Heart (tissue), 3 donors: ENCODE data around the genes KRTAP2-3, KRTAP2-4, KRTAP4-6, KRTAP4-5, KRTAP4-3, KRTAP9-1, KRTAP9-8, KRT32 and NKIRAS2.

GRCh38 chr17:41059908-41060181, at the start of gene KRTAP2-3:
Gene KRTAP2-3 (minus strand): TSS chr17:41060114.
- RAMPAGE, long total RNA, 2 experiments: no peak in any of the 2 experiments

- RAMPAGE, long total RNA, 2 experiments: no peak in any of the 2 experiments
Observed at GRCh38 chr17:41065642-41066200, at the start of gene KRTAP2-4. Gene KRTAP2-4 (minus strand): TSS chr17:41065879.

DNA sequence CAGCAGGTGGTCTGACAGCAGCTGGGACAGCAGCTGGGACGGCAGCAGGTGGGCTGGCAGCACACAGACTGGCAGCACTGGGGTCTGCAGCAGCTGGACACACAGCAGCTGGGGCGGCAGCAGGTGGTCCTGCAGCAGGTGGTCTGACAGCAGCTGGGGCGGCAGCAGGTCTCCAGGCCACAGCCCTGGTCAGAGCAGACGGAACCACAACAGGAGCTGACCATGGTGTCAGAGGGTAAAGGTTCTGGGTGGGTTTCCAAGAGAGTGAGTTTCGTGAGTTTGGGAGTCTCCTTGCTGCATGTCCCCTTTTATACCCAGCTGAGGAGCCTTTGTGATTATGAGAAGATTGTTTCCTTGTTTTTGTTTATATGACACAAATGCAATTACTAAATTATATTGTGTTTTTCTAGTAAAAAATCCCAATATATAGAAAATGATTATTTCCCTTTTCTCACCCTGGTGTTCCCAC, at the start of gene KRTAP4-6:
KRTAP4-6 (minus strand) TSS at position 281 of the 469 bp plus-strand sequence.
- RAMPAGE, long total RNA, 2 experiments: no peak in any of the 2 experiments

- RAMPAGE, long total RNA, 2 experiments: no peak in any of the 2 experiments
Observed at GRCh38 chr17:41149700-41149961, at the start of gene KRTAP4-5. Gene KRTAP4-5 (minus strand): TSS chr17:41149825.

DNA sequence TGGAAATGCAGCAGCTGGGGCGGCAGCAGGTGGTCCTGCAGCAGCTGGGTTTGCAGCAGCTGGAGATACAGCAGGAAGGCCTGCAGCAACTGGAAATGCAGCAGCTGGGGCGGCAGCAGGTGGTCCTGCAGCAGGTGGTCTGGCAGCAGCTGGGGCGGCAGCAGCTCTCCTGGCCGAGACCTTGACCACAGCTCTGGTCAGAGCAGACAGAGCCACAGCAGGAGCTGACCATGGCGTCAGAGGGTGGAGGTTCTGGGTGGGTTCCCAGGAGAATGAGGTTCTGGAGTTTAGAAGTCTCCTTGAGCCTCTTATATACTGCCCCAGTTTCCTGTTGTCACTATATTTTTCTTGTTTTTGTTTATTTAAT, at the start of gene KRTAP4-3:
KRTAP4-3 (minus strand) TSS at position 281 of the 367 bp plus-strand sequence.
- RAMPAGE, long total RNA, 2 experiments: no peak in any of the 2 experiments

DNA sequence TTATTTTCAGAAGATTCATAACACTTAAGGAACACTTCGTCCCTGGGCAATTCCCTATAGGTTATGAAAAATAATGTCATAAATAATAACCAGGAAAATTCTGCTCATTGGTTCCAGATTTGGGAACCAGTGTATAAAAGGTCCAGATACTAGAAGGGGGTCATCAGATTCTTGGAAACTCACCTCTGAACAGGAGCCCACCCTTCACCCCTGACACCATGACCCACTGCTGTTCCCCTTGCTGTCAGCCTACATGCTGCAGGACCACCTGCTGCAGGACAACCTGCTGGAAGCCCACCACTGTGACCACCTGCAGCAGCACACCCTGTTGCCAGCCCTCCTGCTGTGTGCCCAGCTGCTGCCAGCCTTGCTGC, at the start of gene KRTAP9-1:
KRTAP9-1 (plus strand) TSS at position 219 of the 374 bp plus-strand sequence.
- RAMPAGE, long total RNA, 2 experiments: no peak in any of the 2 experiments

DNA sequence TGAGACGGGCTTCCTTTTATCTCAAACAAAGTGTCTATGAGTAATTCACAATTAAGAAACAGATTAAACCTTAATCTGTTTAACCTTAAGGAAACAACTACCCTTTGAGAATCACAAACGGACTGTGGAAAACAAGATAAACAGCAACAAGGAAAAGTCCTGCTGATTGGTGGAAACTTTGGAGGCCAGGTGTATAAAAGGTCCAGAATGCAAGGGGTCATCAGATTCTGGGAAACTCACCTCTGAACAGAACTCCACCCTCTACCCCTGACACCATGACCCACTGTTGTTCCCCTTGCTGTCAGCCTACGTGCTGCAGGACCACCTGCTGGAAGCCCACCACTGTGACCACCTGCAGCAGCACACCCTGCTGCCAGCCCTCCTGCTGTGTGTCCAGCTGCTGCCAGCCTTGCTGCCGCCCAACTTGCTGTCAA, at the start of gene KRTAP9-8:
KRTAP9-8 (plus strand) TSS at position 223 of the 434 bp plus-strand sequence.
- RAMPAGE, long total RNA, 2 experiments: no peak in any of the 2 experiments

GRCh38 chr17:41394786-41395387, 2.5 kb downstream of the KRT31 start:
- RAMPAGE, long total RNA, 2 experiments: no peak in any of the 2 experiments

DNA sequence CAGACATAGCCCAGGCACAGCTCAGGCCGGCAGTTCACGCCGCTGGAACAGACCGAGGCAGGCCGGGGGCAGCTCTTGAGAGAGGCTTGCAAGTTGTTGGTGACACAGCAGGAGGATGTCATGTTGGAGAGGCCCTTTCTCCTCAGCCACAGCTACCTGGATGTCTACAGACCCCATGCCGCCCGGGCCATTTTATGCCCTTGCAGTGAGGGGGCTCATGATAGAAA, at the start of gene KRT32:
KRT32 (minus strand) TSS at position 183 of the 227 bp plus-strand sequence.
- RAMPAGE, long total RNA, 2 experiments: no peak in any of the 2 experiments

- RAMPAGE, long total RNA, 2 experiments: no peak in any of the 2 experiments
Observed at GRCh38 chr17:41521169-41521507, 2.4 kb upstream of the KRT15 start.

DNA sequence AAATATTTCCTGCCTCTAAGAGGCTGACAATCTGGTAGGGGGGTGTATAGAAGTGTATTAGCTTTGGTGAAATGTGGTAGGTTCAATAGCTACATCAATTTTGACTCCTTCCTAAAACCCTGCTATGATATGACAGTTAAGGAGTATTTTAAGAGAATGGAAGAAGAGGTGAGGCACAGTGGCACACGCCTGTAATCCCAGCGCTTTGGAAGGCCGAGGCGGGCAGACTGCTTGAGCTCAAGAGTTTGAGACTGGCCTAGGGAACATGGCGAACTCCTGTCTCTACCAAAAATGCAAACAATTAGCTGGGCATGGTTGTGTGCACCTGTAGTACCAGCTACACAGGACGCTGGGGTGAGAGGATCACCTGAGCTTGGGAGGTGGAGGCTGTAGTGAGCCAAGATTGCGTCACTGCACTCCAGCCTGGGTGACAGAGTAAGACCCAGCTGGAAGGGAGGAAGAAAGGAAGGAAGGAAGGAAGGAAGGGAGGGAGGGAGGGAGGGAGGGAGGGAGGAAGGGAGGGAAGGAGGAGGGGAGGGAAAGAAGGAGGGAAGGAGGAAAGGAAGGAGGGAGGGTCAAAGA, 4.7 kb upstream of the KRT19 start:
- RAMPAGE, long total RNA, 2 experiments: no peak in any of the 2 experiments

DNA sequence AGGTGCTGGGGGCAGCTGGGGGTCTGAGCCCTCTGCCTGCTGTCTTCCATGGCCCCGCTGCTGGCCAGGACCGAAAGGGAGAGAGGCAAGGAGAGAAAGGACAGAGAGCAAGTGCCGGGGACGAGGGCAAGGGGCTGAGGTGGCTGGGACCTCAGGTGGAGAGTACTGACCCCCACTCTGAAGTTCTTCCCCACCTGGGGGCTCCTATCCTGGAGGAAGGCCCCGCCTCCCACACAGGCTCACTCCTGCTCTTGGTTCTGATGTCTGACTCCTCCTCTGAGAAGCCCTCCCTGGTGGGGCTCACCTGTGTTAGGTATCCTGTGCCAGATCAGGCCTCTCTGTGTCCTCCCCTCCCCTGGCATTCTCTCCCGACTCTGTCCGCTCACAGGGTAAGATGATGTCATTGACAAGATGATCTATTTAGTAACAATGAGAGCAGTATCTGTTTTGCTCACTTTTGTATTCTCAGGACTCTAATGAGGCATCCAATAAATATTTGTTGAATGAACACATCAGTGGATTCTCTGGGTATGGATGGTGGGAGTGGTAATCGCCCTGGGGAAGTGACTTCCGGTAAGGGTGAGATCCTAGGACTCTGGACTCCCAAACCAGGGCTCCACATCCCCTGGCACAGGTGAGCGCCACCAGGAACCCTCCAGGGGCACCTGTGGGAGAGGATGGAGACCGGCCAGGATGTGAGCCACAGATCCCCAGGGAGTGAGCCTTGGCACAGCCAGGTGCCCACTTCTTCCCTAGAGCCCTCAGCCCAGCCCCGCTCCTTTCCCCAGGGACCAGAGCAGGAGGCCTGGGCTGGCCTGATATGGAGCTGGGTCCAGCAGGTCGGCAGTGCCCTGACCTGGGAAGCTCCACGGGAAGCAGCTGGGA, 5.2 kb upstream of the HAP1 start:
- RAMPAGE, long total RNA, 2 experiments: no peak in any of the 2 experiments

GRCh38 chr17:41774936-41775937, 11.3 kb downstream of the JUP start:
- RAMPAGE, long total RNA, 2 experiments: no peak in any of the 2 experiments

DNA sequence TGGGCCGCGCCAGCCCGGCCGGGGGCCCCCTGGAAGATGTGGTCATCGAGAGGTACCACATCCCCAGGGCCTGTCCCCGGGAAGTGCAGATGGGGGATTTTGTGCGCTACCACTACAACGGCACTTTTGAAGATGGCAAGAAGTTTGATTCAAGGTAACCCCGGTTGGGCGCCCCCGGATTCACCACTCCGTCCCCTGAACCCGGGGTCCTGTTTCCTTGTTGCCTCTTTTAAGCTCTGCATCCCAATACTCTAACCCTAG, 252 bp downstream of the FKBP10 start:
- RAMPAGE, long total RNA, 2 experiments: no peak in any of the 2 experiments

DNA sequence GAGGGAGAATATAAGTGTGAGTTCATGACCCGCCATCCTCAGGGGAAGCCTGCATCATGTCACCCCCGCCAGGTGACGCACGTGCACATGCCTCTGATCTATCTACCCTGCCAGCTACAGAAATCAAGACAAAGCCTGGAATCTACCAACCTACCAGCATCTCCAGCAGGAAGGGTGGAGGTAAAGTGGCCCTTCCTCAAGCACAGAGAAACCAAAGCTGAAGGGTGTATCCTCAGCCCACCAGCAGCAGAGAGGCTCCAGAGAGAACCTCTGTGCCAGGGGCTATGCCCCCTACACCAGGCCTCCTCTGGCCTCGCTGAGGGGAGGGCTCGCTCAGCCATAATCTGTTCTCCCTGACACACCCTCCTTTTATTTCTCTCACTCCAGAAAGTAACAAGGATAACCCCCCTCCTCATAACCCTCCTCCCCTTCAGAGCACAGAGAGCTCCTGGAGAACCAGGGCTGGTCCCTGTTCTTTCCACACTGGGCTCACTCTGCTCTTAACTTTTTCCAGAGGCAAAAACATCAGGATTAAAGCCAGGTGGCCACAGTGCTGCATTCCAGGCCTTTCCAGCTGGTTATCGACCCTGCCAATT, 23.4 kb downstream of the ACLY start:
- RAMPAGE, long total RNA, 2 experiments: no peak in any of the 2 experiments

- RAMPAGE, long total RNA, 2 experiments: no peak in any of the 2 experiments
Observed at GRCh38 chr17:41972717-41973880, 6.5 kb downstream of the CNP start.

DNA sequence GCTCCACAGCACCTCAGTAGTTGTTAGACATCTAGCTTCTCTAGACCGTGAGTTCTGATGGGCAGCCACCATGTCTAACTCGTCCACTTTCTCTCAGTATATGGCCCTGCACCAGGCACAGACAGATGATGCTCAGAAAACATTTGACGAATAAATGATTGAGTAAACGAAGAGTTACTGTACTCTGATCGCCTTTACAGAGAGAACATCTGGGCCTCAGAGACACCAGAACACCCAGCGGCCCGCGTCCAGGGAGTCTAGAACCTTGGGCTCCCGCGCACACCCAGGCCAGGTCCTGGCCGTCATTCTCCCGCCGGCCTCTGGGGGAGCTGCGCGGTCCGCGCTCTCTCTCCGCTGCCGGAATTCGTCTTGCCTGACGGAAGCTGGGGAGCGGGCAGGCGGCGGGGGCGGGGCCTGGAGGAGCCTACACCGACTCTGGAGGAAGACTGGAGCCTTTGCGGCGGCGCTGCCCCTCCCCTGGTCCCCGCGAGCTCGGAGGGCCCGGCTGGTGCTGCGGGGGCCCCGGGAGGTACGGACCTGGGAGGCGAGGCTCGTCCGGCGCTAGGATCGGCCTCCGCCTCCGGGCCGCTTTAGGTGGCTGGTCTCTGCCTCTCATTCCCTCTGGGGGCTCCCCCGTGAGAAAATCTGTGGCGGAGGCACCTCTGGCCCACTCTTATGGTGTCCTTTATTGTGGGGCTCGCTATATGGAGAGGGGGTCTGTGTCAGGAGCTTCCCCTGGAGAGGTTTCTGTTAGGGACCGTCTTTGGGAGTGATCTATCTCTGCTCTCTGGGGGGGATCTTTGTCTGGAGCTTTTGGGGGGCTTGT, at the start of gene NKIRAS2:
NKIRAS2 (plus strand) TSS at position 415 of the 826 bp plus-strand sequence.
- RAMPAGE, long total RNA, 2 experiments: start-site peak on the plus strand in 2 of 2 experiments, centred at positions 434 to 452 of the sequence, 75 to 911 reads per replicate

DNA sequence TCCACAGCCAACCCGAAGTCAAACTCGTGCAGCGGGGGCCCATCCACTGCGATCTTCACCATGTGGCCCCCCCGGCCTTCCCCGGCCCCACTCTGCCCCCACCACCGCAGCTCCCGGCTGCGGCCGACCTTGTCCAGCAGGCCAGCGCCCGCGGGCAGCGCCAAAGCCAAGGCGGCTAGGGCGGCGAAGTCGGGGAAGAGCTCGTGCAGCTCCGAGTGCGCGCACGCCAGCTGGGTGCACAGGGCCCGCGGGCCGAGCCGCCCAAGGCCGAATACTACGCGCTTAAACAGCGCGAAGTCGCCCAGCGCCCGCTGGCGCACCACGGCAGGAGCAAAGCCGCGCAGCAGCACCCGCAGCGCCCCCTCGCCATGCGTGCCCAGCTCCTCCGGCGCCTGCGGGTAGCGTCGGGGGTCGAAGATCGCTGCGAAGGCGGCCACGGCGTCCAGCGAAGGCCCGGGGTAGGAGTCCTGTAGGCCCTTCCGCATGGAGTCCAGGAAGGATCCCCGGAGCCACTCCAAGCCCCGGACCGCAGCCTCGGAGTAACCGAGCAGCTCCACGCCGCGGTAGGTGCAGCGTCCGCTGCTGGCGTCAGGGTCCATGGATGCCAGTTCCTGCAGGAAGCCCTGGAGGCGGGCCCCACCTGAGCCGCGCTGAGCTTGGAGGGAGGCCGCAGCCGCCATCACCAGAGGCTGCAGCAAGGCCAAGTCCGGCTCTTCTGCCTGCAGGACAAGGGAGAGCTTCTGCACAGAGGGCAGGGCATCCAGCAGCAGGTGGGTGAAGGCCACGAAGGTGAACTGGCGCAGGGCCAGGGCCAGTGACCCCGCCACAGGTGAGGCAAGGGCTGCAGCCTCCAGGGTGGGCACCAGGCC, 10.4 kb downstream of the C17orf113 start:
- RAMPAGE, long total RNA, 2 experiments: no peak in any of the 2 experiments

- RAMPAGE, long total RNA, 2 experiments: no peak in any of the 2 experiments
Observed at GRCh38 chr17:42072248-42072863, 22.0 kb upstream of the C17orf113 start.

GRCh38 chr17:42129020-42130009, 6.7 kb downstream of the HSPB9 start:
- RAMPAGE, long total RNA, 2 experiments: no peak in any of the 2 experiments